Measurements from ENCODE around the gene RAPGEFL1.

- PRO-cap, 6 experiments, result no peak in any of the 6 experiments
- RAMPAGE, long total RNA, 2 experiments, result no peak in any of the 2 experiments
- RRBS, result 89% methylated on average over 4 of the region's 8 CpGs
These were observed 10.8 kb downstream of the MIEN1 start for GRCh38 chr17:39719333-39720097.

DNA sequence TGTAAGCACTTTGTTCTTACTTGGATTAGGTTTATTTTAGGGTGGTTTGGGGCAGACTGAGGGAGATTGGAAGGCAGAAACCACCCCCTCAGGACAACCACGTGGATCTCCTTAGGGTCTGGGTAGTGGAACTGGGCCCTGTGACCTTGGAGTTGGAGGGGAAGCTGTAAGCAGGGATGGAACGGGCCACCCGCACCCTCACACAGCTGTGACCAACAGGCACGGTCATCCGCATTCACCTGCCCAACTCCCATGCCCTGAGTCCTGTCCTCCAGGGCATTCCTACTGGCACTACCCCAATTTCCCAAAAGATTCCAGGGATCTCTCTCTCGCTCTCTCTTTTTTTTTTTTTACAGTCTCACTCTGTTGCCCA, 15.4 kb downstream of the GRB7 start:
- PRO-cap, 6 experiments, result peak in 1 of 6 experiments; most common minus-strand start position 339 of the sequence (in 1)
- RAMPAGE, long total RNA, 2 experiments, result no peak in any of the 2 experiments
- RRBS, result no CpG with 5 or more reads among the region's 6 CpGs

- PRO-cap, 6 experiments, result peak in 6 of 6 experiments; most common plus-strand start chr17:39753919 (in 5); most common minus-strand start chr17:39754471 (in 6)
- RAMPAGE, long total RNA, 2 experiments, result no peak in any of the 2 experiments
- RRBS, result 2% methylated on average over 72 of the region's 124 CpGs
These were observed 16.4 kb downstream of the GRB7 start for GRCh38 chr17:39753799-39754779.

GRCh38 chr17:39759046-39759580, 21.4 kb downstream of the GRB7 start:
- PRO-cap, 6 experiments, result no peak in any of the 6 experiments
- RAMPAGE, long total RNA, 2 experiments, result no peak in any of the 2 experiments
- RRBS, result no CpG with 5 or more reads among the region's 9 CpGs

GRCh38 chr17:39920706-39921340, 2.4 kb upstream of the GSDMB start:
- PRO-cap, 6 experiments, result no peak in any of the 6 experiments
- RAMPAGE, long total RNA, 2 experiments, result no peak in any of the 2 experiments
- RRBS, result no CpG with 5 or more reads among the region's 15 CpGs

GRCh38 chr17:39926408-39927465, 664 bp downstream of the ORMDL3 start:
- PRO-cap, 6 experiments, result peak in 2 of 6 experiments; most common plus-strand start chr17:39926720 (in 1); most common minus-strand start chr17:39927314 (in 2)
- RAMPAGE, long total RNA, 2 experiments, result no peak in any of the 2 experiments
- RRBS, result 2% methylated on average over 9 of the region's 46 CpGs

GRCh38 chr17:40087973-40089001, 12.1 kb downstream of the NR1D1 start:
- PRO-cap, 6 experiments, result no peak in any of the 6 experiments
- RAMPAGE, long total RNA, 2 experiments, result no peak in any of the 2 experiments
- RRBS, result no CpG with 5 or more reads among the region's 30 CpGs

GRCh38 chr17:40098912-40099674, 1.3 kb downstream of the NR1D1 start:
- PRO-cap, 6 experiments, result peak in 6 of 6 experiments; most common plus-strand start chr17:40099456 (in 6); most common minus-strand start chr17:40099003 (in 1)
- RAMPAGE, long total RNA, 2 experiments, result no peak in any of the 2 experiments
- RRBS, result 1% methylated on average over 33 of the region's 54 CpGs

- PRO-cap, 6 experiments, result no peak in any of the 6 experiments
- RAMPAGE, long total RNA, 2 experiments, result no peak in any of the 2 experiments
- RRBS, result 2% methylated on average over 4 of the region's 8 CpGs
These were observed 474 bp downstream of the MSL1 start for GRCh38 chr17:40122420-40122469.

DNA sequence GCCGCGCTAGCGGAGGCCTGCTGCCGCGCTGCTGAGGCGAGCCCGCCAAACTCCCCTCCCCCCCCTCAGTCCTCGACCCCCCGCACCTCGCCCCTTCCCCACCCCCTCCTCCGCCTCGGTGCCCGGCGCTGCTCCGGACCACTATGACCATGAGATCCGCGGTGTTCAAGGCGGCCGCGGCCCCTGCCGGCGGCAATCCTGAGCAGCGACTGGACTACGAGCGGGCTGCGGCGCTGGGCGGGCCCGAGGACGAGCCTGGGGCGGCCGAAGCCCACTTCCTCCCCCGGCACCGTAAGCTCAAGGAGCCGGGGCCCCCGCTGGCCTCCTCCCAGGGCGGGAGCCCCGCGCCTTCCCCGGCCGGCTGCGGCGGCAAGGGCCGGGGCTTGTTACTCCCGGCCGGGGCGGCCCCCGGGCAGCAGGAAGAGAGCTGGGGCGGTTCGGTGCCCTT, 723 bp downstream of the MSL1 start:
- PRO-cap, 6 experiments, result peak in 6 of 6 experiments; most common plus-strand start position 195 of the sequence (in 5); most common minus-strand start position 211 of the sequence (in 6)
- RAMPAGE, long total RNA, 2 experiments, result no peak in any of the 2 experiments
- RRBS, result 1% methylated on average over 24 of the region's 50 CpGs

GRCh38 chr17:40122918-40123592, 1.3 kb downstream of the MSL1 start:
- PRO-cap, 6 experiments, result peak in 2 of 6 experiments; most common plus-strand start chr17:40122946 (in 1); most common minus-strand start chr17:40123315 (in 2)
- RAMPAGE, long total RNA, 2 experiments, result start-site peak on the plus strand in 1 of 2 experiments, at chr17:40122620-40123354 at its widest, 12 reads per replicate
- RRBS, result under 1% methylated on average over 2 of the region's 45 CpGs

DNA sequence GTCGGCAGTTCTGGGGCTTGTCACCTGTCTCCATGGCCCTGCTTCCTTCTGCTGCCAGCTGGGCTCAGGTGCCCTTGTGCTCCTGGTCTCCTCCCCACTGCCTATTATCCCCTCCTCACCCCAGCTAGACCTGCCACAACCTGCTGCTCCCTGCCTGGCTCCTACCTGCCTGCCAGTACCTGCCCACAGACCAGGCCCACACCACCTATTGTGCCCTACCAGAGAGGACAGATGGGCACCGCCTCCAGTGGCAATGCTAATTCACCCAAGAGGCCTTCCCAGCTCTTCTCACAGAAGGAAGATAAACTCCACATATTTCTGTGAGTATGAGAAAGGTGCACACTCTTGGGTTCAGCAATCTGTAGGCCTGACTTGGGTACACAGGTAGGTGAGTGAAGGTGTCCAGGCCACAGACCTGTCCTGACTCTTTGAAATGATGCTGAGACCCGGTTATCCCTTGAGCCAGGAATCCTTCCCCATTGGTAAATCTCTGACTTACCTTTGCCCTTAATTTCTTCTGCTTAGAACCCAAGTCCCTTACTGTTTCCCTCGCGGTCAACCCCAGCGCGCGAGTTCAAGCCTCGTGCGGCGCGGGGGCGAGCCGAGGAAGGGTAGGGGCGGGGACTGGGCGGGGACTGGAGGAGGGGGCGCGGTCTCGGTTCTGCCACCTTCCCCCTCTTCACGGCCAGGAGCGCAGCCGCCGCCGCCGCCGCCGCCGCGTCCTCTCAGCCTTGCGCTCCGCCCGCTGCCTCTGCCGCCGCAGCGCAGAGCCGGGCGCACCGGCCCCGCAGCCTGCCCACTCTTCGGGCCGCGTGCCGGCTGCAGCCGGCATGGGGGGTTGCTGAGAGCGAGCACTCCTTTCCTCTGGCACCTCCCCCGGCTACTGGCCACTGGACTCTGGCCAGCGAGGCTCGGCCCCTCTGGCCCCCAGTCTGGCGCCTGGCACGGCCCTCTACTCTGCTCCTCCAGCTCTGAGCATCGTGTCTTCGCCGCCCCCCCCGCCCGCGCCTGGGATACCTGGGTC, at the start of gene RAPGEFL1:
TSS of gene RAPGEFL1 (plus strand) at position 668 of the 1,024 bp plus-strand sequence.
- PRO-cap, 6 experiments, result peak in 1 of 6 experiments; most common plus-strand start position 706 of the sequence (in 1); most common minus-strand start position 546 of the sequence (in 1)
- RAMPAGE, long total RNA, 2 experiments, result no peak in any of the 2 experiments
- RRBS, result 4% methylated on average over 9 of the region's 56 CpGs

GRCh38 chr17:40180002-40180597, 2.8 kb downstream of the RAPGEFL1 start:
- PRO-cap, 6 experiments, result no peak in any of the 6 experiments
- RAMPAGE, long total RNA, 2 experiments, result no peak in any of the 2 experiments
- RRBS, result no CpG with 5 or more reads among the region's 5 CpGs

DNA sequence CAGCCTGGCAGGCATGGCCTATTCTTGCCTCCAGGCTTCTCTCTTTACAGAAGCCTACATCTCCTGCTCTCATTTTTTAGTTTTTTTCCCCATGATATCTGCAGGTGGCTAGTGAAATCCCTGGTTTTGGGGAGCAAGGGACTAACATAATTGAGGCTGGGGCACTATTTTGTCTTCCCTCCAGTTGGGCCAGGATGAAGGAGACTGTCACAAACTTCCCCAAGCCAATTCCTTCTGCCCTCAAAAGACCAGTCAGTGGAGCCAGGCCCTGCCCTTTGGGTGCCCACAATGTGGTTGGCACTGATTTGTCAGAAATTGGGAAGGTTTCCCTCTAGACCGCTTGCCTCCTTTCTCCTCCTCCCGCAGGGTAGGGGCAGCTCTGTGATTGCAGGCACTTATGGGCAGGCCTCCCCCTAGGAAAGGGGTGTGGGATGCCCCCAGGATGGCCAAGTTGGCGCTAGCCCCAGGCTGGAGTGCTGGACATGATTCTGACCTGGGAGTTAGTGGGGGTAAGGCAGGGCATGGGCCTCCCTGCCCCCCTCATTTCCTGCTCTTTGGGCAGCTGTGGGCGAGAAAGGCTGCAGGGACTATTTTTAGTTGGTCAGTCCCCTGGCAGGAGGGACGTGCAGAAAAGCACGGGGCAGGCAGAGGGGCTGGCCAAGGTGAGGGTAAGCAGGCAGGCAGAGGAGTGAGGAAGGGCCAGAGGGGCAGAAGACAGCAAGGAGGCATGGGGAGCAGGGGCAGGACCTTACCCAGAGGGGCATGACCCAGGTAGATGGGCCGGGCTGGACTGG, 3.1 kb downstream of the RARA start:
- PRO-cap, 6 experiments, result peak in 5 of 6 experiments; most common plus-strand start position 643 of the sequence (in 4); most common minus-strand start position 502 of the sequence (in 1)
- RAMPAGE, long total RNA, 2 experiments, result no peak in any of the 2 experiments
- RRBS, result no CpG with 5 or more reads among the region's 7 CpGs

DNA sequence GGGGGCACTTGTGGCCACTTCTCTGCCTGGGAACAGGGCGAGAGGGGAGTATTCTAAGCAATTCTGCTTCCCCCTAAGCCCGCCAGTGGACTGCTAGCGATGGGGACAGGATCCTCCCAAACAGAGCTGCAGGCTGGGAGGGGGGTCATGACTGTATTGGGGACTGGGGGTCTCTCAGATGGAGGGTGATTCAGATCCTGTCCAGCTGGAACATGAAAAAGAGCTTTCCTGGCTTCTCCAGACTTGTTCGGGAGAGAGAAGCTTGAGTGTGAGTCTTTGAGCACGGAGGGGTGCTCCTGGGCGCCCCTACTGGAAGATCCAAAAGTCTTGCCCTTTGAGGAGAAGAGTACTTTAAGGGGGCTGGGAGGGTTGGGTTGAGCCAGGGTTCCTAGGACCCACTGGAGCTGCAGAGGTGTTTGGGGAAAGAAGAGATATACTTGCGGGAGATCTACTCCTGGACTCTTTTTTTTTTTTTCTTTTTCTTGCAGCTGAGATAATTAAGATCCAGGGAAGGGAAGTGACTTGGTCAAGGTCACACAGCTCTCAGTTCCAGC, 8.3 kb downstream of the RARA start:
- PRO-cap, 6 experiments, result peak in 5 of 6 experiments; most common minus-strand start position 249 of the sequence (in 5)
- RAMPAGE, long total RNA, 2 experiments, result no peak in any of the 2 experiments
- RRBS, result no CpG with 5 or more reads among the region's 7 CpGs

- PRO-cap, 6 experiments, result peak in 3 of 6 experiments; most common minus-strand start chr17:40346450 (in 2)
- RAMPAGE, long total RNA, 2 experiments, result no peak in any of the 2 experiments
- RRBS, result no CpG with 5 or more reads among the region's 8 CpGs
These were observed 18.4 kb downstream of the GJD3 start for GRCh38 chr17:40346031-40346614.

DNA sequence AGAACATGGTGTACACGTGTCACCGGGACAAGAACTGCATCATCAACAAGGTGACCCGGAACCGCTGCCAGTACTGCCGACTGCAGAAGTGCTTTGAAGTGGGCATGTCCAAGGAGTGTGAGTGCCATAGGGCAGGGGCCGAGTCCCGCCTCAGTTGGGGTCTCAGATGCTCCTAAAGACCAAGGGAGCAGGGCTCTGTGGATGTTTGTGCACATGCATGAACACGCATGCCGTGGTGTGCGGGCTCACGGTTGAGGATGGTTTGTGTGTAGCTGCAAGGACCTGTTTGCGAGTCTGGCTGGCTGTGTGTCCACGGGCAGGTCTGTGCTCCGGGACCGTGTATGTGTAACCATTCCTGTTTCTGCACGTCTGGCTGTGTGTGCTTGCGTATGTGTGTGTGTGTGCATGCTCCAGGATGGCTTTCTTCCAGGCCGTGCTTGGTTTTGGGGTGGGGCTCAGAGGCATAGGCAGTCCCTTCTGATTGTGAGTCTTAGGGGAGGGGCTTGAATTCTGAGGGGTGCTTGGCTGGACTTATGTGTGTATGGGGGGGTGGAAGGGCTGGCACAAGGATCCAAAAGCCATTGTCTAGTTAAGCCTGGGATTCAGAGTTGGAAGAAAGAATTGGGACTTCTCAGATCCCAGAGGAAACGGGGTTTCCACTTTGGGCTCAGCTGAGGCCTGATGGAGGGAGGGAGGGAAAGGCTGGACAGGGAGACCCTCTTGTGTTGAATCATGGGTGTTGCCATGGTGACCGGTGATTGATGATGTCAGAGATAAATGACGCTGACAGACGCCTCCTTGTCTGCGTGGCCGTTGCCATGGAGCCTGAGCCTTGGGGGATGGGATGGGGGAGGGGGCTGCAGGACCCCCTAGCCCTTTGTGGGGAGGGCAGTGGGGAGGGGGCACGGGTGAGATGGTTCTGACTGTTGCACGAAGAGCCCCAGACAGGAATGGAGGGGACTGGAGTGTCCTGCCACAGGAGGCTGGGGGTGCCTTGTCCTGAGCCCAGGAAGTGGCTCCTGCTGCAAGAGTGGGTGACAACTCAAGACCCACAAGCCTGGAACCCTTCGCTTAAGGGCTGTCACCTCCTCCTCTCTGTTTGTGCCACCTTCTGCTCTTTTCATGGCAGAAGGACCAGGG, 14.4 kb downstream of the GJD3 start:
- PRO-cap, 6 experiments, result no peak in any of the 6 experiments
- RAMPAGE, long total RNA, 2 experiments, result no peak in any of the 2 experiments
- RRBS, result no CpG with 5 or more reads among the region's 27 CpGs

GRCh38 chr17:40445109-40445780, 2.0 kb downstream of the IGFBP4 start:
- PRO-cap, 6 experiments, result peak in 6 of 6 experiments; most common plus-strand start chr17:40445494 (in 4); most common minus-strand start chr17:40445383 (in 6)
- RAMPAGE, long total RNA, 2 experiments, result no peak in any of the 2 experiments
- RRBS, result no CpG with 5 or more reads among the region's 11 CpGs

DNA sequence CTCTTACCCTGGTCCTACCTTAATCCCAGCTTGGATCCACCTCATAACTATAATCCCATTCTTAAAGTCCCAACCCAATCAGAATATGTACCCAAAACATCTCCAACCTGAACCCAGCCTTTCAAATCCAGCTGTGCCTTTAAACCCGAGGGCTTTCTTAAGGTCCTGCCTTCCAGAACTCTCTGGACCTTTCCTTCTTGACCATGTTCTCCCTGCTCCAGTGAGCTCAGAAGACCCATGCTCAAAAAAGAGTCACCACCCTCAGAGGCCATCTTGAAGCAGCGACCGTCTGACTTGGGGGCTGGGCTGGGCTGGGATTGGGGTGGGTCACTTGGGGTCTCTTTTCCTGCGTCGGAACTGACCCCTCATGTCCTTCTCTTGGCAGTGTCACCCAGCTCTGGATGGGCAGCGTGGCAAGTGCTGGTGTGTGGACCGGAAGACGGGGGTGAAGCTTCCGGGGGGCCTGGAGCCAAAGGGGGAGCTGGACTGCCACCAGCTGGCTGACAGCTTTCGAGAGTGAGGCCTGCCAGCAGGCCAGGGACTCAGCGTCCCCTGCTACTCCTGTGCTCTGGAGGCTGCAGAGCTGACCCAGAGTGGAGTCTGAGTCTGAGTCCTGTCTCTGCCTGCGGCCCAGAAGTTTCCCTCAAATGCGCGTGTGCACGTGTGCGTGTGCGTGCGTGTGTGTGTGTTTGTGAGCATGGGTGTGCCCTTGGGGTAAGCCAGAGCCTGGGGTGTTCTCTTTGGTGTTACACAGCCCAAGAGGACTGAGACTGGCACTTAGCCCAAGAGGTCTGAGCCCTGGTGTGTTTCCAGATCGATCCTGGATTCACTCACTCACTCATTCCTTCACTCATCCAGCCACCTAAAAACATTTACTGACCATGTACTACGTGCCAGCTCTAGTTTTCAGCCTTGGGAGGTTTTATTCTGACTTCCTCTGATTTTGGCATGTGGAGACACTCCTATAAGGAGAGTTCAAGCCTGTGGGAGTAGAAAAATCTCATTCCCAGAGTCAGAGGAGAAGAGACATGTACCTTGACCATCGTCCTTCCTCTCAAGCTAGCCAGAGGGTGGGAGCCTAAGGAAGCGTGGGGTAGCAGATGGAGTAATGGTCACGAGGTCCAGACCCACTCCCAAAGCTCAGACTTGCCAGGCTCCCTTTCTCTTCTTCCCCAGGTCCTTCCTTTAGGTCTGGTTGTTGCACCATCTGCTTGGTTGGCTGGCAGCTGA, 13.2 kb downstream of the IGFBP4 start:
- PRO-cap, 6 experiments, result no peak in any of the 6 experiments
- RAMPAGE, long total RNA, 2 experiments, result no peak in any of the 2 experiments
- RRBS, result no CpG with 5 or more reads among the region's 23 CpGs

- PRO-cap, 6 experiments, result no peak in any of the 6 experiments
- RAMPAGE, long total RNA, 2 experiments, result no peak in any of the 2 experiments
- RRBS, result no CpG with 5 or more reads among the region's 6 CpGs
These were observed 16.6 kb downstream of the IGFBP4 start for GRCh38 chr17:40459776-40460404.